Right atrium auricular region (tissue), 2 donors: ENCODE measurements around a stretch of chr17.

DNA sequence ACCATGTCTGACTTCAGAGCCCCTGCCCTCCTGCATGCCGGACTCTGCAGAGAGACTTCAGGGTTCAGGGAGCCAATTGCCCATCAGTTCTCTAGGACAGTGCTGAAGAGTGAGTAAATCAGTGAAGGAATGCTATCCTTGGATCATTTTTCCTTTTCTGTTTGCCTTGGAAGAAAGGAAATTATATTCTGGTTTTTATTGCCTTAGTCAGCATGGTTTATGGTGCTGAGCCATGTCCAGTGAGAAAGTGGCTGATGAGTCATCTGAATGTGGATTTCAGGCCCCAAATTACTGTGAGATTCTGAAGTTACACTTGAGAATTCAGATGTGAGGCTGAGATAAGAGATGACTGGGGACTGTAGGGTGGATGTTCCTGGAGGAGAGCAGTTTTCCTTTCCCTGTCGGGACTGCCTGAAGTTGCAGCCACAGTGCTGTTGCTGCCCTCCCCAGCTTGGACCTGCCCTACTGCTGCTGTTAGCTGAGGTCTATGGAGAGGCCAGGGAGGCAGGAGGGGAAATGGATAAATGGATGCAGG lies 4.1 kb upstream of the MAP3K14 start:
- PRO-cap, result no peak
- RAMPAGE, long total RNA, 2 experiments, result no peak in any of the 2 experiments

GRCh38 chr17:45364502-45365015 lies 47.7 kb upstream of the MAP3K14 start:
- PRO-cap, result no peak
- RAMPAGE, long total RNA, 2 experiments, result no peak in any of the 2 experiments

DNA sequence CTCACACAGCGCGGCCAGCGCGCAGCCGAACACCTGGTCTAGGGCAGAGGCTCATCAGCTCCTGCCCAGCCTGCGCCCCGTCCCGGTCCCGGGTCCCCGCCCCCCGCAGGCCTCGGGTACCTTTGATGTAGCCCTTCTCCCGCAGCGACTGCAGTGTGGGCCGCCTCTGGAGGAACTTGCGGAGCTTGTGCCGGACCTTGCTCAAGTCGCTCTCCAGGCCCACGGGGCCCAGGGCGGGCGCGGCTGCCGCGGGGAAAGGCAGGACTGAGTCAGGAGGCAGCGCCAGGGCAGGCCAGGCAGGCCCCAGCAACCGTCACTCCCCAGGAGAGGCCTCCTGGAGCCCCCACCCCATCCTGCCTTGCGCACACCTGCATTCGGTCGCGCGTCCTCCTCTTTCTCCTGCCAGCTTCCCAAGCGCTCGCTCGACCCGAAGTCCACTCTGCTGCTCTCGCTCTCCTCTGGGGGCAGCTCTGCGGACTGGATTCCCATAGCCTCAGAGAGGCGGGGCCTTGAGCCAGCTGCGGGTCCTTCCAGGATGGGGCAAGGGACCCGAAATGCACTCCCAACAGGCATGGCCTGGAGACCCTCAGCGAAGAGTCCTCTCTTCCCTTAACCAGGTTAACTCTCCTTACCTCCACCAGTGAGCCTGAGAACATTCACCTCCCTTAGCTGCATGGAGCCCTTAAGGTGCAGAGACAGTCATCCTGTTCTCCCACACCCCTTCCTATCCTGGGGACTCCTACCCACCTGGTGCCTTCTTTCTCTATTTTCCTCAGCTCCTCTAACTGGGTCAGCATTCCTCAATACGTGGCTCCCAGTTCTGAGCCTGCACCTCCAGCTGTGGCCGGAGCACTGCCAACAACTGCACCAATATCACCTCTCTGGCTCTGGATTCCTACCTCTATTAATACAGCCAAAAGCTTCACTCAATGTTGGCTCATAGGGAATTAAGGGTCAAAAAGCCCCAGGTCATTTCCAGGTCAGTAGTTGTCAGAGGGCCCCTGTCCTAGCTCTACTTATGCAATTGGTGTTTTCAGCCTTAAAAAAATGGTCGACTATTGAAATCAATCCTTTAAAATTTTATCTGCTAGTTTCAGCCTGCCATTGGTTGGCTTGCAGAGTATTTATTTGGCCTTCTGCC lies 35.8 kb downstream of the ARHGAP27 start:
- PRO-cap, result no peak
- RAMPAGE, long total RNA, 2 experiments, result no peak in any of the 2 experiments

GRCh38 chr17:45436114-45436884 lies 3.6 kb upstream of the ARHGAP27 start:
- PRO-cap, result no peak
- RAMPAGE, long total RNA, 2 experiments, result no peak in any of the 2 experiments

- PRO-cap, result no peak
- RAMPAGE, long total RNA, 2 experiments, result no peak in any of the 2 experiments
These were observed 9.2 kb upstream of the ARHGAP27 start for GRCh38 chr17:45441832-45442300.

DNA sequence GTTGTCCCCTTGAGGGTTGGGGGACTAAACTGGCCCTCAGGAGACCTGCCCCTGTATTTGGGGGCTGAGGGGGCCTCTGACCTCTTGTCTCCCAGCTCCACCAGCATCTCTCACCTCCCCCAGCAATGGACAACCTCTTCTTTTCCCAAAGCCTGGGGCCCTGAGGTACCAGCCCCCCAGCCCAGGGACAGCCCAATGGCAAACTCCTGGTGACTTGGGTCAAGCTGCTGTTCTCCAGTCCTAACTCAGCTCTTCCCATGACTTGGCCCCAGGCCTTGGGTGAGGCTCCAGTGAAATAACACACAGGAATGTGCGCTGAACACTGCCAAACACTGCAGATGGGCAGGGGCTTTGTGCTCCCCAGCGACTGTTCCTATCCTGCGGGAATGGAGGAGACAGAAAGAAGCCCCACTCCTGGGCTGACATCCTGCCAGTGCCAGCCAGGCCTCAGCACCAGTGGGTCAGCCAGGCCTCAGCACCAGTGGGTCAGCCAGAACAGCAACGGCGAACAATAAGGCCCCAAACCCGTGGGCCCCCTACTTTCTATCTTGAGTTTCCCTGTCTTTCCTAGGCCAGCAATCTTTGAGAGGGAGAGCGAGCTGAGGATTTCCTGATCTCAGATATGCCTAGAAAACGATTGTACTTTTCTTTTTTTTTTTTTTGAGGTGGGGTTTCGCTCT lies 14.6 kb upstream of the ARHGAP27 start:
- PRO-cap, result no peak
- RAMPAGE, long total RNA, 2 experiments, result no peak in any of the 2 experiments

DNA sequence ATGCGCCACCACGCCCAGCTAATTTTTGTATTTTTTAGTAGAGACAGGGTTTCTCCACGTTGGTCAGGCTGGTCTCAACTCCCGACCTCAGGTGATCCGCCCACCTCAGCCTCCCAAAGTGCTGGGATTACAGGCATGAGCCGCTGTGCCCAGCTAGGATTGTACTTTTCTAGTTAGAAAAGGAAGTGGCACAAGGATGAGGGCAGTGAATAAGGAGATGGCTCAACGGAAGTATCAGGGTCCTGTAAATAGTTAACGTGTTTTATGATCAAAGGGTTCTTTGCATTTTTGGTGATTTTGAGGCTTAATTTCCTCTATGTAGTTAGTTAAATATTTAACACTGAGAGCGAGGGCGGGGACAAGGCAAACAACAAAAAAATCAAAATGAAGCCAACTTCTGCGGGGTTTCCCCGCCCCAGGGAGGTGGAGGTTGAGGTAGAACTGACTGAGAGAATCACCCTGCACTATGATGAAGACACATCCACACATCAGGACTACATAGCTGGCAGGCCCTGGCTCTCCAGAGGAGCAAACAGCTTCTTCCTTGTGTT lies 15.3 kb upstream of the ARHGAP27 start:
- PRO-cap, result no peak
- RAMPAGE, long total RNA, 2 experiments, result no peak in any of the 2 experiments

DNA sequence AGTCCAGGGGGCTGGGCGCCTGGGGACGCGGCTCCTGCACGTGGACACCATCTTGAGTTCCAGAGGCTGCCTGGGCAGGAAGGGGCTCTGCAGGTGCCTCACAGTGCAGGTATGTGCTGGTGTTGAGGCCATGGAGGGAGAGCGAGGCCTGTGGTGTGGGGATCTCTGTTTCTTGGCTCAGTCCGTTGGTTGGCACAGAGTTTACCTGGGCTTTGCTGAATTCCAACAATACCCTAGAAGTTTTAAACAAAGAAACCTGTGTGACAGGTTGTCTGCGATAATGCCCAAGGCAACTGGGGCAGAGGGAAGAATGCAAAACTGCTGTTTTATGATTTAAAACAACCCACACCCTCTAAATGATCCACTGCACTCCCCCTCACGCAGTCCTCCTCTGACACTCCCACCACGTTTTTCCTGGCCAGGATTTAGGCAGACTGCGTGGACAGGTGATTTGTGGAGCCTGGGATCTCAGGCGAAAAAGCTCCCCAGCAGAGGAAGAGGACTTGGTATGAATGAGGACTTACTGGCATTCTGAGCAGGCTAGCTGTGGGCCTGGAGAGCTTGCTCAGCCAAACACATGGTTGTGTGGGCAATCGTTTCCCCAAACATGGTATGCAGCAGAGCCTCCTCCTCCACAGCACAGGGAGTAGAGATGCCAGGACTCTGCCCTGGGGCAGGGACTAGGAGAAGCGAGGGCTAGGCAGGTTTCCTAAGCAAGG lies 22.0 kb downstream of the PLEKHM1 start:
- PRO-cap, result no peak
- RAMPAGE, long total RNA, 2 experiments, result no peak in any of the 2 experiments

- PRO-cap, result bidirectional peak, plus-strand start at chr17:45584783, minus-strand start at chr17:45584614
- RAMPAGE, long total RNA, 2 experiments, result start-site peak on the minus strand in 1 of 2 experiments, at chr17:45584433-45585192 at its widest, 5 reads per replicate
These were observed 93.8 kb upstream of the PLEKHM1 start for GRCh38 chr17:45584032-45585045.

- PRO-cap, result no peak
- RAMPAGE, long total RNA, 2 experiments, result no peak in any of the 2 experiments
These were observed 47.9 kb downstream of the MAPT start for GRCh38 chr17:45942059-45942849.

DNA sequence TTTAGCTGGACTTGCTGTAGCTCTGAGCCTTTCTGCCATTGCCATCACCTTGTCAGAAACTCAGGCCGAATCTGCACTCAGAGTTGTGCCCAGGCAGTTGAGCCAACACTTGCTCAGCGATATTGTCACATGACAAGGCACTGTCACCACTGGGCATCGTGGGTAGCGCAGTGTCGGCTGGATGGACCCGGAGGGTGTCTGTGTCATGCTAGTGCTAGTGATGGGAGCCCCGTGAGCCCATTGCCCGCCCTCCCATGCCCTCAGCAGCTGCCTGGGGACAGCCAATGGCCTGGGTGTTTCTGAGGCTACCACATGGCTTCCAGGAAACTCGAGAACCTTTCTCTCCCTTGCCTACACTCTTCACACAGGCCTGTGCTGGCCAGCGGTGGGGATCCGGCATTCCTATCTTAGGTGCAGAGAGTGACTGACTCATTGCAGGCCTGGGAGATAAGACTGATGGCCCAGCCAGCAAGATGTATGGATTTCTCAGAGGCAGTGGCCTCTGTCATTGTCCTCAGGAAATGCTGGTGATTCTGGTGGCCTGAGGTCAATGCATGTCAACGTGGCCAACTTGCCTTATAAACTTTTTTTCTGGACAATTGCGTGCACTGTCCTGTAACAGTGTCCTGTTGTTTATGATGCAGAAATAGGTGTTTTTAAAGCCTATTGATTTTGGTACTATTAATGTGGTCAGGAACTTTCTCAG lies 22.0 kb upstream of the STH start:
- PRO-cap, result no peak
- RAMPAGE, long total RNA, 2 experiments, result no peak in any of the 2 experiments

DNA sequence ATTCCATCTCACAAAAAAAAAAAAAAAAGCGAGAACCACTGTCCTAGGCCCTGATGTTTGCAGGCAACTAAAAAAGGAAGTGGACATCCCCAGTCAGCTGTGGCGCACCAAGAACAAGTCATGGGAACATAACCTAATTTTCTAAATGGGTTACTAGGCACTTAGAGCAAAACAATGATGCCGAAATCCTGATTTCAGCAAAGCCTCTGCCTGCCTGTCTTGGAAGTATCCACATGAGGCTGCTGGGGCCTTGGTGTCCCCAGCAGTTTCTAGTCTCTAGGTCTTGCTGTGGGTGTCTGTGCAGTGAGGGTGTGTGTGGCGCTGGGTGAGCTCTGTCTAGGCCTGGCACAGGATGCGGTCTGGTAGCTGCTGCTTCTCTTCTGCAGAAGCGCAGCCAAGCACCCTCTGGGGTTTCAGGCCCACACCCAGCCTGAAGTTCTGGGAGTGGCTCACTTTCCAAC lies 21.0 kb downstream of the STH start:
- PRO-cap, result no peak
- RAMPAGE, long total RNA, 2 experiments, result no peak in any of the 2 experiments

DNA sequence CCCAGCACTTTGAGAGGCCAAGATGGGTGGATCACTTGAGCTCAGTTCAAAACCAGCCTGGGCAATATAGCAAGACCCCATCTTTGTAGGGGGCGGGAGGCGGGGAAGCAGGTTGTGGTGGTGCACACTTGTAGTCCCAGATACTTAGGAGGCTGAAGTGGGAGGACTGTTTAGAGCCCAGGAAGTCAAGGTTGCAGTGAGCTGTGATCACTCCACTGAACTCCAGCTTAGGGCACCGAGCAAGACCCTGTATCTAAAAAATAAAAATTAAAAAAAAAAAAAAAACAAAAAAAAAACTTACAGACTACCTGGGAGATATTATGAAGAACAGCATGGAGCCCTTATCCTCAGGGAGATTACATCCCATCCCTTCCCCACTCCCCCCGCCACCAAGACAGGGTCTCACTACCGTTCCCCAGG lies 48.5 kb downstream of the STH start:
- PRO-cap, result no peak
- RAMPAGE, long total RNA, 2 experiments, result no peak in any of the 2 experiments

GRCh38 chr17:46163595-46164494 lies 29.4 kb downstream of the KANSL1 start:
- PRO-cap, result no peak
- RAMPAGE, long total RNA, 2 experiments, result no peak in any of the 2 experiments

DNA sequence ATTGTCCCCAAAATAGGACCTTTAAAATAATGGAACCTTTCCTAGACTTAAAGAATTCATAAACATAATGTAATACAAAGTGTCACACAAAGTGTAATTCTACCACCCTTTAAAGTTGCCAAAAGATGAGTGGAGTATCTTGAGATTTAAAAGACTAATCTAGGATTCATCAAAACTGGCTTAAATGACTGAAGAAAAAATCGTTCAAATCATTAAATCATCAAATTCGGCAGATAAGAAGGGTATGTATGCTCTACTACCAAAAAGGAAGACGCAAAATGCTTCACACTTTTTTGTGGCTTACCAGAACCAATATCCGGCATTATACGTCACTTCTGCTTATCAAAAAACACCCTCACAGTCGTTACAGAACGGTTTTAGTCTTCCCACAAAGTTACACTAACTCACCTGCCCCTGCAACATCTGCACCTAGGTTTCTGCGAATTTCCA lies 1.3 kb upstream of the KANSL1 start:
- PRO-cap, result no peak
- RAMPAGE, long total RNA, 2 experiments, result no peak in any of the 2 experiments

- PRO-cap, result no peak
- RAMPAGE, long total RNA, 2 experiments, result no peak in any of the 2 experiments
These were observed 34.5 kb upstream of the KANSL1 start for GRCh38 chr17:46227745-46228080.

- PRO-cap, result no peak
- RAMPAGE, long total RNA, 2 experiments, result no peak in any of the 2 experiments
These were observed 45.9 kb downstream of the WNT3 start for GRCh38 chr17:46772642-46773032.

GRCh38 chr17:47066107-47066670 lies 87.1 kb upstream of the RPRML start:
- PRO-cap, result no peak
- RAMPAGE, long total RNA, 2 experiments, result no peak in any of the 2 experiments

DNA sequence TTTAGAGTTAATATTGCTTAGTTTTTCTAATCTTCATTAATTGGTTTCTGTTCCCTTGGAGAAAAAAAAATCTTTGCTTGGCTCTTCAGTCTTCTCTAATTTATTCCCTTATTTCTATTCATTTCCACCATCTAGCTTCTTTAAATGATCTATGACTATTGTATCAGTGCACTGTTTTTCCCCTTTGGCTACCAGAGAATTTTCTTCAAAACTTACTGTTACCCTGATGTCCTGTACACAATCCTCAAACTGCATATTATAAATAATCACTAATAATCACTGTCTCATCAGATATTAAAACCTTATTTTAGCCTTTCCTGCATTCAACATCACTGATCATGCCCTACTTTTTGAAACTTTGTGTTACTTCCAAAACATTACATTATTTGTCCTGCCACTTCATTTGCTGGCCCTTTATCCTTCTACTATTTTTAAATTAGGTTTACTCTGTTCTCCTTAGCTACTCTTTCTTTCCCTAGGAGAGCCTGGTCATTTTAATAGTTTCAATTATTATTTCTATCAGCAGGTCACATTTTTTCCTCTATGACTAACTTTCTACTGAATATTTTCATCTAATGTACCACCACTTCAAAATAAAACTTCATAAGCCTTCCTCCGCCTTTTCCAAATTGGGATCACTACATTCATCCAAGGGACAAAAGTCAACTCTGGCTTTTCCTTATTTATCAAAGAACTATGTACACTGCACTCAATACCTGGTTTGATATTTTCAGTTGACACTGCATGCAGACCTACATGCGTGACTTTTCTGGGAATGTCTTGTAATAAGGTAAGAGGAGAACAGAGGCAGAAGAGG lies 36.4 kb downstream of the CDC27 start:
- PRO-cap, result no peak
- RAMPAGE, long total RNA, 2 experiments, result no peak in any of the 2 experiments

DNA sequence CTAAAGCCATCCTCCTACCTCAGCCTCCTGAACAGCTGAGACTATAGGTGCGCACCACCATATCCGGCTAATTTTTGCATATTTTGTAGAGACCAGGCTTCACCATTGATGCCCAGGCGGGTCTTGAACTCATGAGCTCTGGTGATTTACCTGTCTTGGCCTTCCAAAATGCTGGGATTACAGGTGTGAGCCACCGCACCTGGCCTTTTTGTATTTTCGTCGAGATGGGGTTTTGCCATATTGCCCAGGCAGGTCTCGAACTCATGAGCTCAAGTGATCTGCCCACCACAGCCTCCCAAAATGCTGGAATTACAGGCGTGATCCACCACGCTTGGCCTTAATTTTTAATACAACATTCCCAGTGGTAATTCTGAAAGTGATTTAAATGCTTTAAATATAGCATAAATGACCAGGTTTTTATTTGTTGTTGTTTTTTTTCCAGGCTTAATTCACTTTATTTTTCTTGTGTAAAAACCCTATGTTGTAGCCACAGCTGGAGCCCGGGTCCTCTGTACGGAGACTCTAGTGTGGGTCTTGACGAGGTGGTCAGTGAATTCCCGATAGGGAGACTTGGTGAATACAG lies 30.3 kb downstream of the CDC27 start:
- PRO-cap, result no peak
- RAMPAGE, long total RNA, 2 experiments, result no peak in any of the 2 experiments